ENCODE measurements around a stretch of chr15.

- PRO-cap, 2 experiments: no peak in any of the 2 experiments
Measured at GRCh38 chr15:94377528-94378139, 146.3 kb downstream of the MCTP2 start.

DNA sequence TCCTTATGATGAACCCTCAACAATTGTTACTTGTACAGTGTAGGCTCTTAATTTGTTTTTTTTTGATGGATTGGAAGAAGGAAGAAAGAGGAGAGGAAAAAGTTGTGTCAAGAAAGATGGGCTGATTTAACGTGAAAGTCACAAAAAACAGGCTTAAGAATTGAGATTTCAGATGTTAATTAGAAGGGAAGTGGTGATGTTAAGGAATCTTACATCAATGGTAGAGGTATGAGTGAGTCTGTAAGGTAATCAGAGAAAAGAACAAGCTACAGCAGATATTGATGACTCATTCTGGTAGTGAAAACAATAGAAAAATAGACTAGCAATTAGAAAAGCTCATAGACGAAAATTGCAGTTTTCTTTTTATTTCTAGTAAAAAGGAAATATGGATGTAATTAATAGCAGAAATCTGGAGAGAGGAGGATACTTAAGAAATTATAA is 559.6 kb downstream of the MCTP2 start:
- PRO-cap, 2 experiments: no peak in any of the 2 experiments

DNA sequence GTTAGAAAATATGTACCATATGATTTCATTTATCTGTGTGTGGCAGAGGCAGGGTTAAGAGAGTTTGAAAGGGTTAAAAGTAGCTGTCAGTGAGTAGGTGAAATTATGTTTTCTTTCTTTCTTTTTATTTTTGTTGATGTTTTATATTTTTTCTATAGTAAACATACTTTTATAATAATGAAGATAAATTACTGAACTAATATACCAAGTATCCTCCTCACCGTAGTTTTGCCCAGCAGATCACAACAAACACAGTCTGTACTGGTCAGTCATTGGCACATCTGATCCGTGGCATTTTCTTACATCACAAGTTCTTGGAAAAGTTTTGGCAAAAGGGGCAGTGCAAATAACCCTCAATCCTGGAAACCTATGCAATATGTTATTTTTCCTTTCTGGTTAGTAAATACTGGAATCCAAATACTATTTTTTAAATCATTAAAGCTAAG is 733.9 kb downstream of the MCTP2 start:
- PRO-cap, 2 experiments: no peak in any of the 2 experiments

DNA sequence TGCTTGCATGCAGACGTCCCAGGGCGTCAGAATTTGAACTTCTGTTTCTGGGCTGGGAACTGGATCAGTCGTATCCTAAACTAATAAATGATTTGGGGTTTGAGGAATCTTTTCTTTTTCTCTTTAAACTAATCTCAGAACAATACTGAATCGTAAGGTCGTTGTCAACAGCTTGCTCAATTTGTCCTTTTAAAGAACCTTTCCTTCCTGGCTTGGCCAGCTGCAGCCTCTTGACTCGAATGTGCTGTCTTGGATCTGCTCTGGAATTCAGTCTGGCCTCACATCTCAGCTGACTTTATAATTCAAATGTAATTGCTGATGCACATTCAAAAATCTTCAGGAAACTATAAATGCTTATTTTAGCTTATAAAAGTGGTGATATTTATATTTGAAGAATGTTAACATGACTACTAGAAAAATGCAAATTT is 1035.0 kb downstream of the MCTP2 start:
- PRO-cap, 2 experiments: peak in 1 of 2 experiments; most common minus-strand start position 241 of the sequence (in 1)

GRCh38 chr15:95365509-95366597 is 964.6 kb upstream of the NR2F2 start:
- PRO-cap, 2 experiments: no peak in any of the 2 experiments

- PRO-cap, 2 experiments: peak in 1 of 2 experiments; most common plus-strand start chr15:95458944 (in 1); most common minus-strand start chr15:95458852 (in 1)
Measured at GRCh38 chr15:95458606-95459226, 871.8 kb upstream of the NR2F2 start.

GRCh38 chr15:95471096-95471663 is 859.3 kb upstream of the NR2F2 start:
- PRO-cap, 2 experiments: no peak in any of the 2 experiments

DNA sequence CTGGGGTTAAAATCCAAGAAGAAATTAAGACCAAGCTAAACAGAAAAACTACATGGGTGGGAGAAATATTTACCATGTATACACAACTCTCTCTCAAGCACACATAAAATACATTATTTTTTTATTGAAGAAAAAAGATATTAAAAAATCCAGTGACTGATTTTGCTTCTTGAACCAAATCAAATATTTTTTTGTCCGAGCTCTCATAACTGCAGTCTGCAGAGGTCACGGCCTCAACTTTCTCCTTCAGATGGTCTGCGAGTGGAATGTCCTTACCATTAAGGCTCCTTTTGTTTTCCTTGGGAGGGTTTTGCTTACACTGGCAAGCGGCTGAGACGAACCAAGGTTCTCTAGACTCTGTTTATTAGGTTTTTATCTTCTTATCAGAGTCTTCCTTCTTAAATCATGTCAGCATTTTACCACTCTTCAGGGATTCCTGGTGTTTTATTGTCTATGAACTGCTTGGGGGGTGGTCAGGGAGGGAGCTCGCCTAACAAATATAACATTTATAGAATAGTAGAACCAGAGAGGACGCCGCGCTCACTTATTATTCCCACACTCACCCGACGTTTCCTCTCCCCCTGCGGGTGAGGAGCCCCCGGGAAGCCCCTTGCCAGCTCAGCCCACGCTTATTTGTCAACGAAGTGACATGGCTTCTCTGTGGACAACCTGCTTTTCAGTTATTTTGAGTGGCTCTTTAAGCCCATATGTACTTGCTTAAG is 773.6 kb upstream of the NR2F2 start:
- PRO-cap, 2 experiments: no peak in any of the 2 experiments

DNA sequence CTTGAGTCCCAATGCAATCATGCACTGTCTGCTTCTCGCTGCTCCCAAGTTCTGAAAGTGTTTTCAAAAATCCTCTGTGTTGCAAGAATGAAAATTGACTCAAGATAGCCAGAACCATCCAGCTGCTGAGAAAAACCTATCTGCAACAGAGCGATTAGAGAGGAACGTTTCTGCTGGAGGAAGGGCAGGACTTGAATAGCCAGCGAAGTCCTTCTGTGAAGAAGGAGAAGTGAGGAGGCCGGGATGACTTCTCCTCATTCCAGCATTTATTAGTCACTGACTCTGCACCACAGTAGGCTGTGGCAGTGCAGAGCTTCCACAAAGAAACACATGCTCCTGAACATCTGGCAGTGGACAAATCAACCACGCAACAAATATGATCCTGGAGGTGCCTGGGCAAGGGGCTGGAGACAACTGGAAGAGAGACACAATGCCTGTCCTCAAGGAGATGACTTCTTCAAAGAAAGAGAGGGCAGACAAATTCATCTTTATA is 358.2 kb upstream of the NR2F2 start:
- PRO-cap, 2 experiments: no peak in any of the 2 experiments

DNA sequence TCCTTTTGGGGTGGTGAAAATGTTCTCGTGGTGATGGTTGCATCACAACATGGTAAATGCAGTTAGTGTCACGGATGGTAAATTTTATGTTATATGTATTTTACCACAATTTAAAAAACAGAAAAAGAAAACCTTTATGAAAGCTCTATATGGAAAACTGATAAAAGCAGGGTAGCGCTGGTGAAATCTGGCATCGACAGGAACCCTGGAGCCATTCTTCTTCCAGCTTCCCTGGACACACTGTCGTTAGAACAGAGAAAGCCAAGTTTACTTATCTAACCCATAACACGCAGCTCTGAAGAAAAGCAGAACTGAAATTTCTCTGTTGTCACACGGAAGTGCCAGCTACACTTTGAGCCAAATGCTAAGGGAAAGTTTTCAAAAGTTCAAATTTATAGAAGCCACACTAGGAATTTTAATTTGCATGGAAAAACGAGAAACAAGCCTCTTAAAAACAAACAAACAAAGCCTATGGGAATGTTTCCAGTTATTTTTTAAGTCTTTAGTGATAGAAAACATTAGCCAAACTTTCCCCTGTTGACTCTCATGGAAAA is 287.6 kb upstream of the NR2F2 start:
- PRO-cap, 2 experiments: no peak in any of the 2 experiments

DNA sequence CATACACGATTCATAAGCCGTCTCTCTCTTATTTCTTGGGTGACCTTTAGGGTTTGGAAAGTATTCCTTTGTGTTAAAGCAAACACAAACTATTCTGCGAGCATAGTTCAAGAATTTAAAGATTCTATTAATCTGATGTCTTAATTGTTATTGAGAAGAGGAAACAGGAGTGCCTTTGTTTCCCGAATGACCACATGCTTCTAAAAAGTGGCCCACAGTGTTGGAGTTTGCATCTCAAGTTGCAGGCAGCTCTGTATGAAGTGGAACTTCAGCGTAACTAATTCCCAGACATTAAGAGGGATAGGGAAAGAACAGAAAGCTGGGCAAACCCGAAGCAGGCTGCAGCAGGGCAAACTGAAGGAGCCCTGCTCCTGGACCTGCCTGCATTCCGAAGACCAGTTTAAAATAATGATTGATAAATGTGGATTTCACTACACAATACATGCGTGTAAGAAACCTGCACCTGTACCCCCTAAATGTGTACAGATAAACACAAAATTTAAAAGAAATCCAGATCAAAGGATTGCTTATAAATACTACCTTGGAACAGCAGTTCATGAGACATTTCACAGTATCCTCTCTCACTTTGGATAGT is 163.6 kb upstream of the NR2F2 start:
- PRO-cap, 2 experiments: no peak in any of the 2 experiments

DNA sequence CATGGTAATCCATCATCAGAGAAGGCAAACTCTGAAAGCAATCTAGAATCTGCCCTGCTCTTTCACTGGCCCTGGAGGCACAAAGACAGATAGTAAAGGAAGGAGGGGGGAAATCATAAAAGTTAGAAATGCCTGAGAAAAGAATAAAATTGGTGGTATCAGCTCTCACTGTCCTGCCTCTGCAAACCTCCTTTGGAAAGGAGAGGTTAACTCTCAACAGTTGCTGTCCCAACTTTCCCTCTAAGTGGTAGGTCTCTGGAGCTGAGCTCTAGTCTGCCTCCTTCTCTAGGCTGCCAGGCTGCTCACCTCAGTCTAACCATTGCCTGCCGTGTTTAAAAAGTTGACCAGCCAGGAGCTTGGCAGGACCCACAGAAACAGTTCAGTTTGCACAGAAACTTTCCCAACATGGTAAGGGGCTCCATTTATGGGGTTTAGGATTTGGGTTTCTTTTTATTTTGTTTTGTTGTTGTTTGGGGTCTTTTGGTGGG is 13.3 kb upstream of the NR2F2 start:
- PRO-cap, 2 experiments: peak in 1 of 2 experiments; most common plus-strand start position 271 of the sequence (in 1)

DNA sequence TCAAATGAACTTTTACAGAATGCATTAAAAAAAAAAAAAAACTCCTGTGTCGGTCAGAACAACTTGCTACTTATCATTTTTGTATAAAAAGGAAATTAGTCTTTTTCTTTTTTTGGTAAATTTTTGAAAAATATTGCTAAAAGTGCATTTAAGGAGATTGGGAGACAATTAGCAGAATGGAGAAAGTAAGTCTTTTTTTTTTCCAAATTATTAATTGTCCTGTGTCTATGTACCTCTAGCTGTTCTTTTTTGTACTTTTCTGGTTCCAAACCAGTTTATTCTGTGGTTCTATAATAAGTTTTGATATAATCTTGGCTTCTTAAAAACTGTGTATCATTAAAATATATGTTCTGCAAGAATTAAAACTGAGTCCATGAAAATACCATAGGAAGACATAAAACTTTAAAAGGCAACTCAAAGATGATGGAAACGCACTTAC is 7.3 kb downstream of the NR2F2 start:
- PRO-cap, 2 experiments: no peak in any of the 2 experiments

DNA sequence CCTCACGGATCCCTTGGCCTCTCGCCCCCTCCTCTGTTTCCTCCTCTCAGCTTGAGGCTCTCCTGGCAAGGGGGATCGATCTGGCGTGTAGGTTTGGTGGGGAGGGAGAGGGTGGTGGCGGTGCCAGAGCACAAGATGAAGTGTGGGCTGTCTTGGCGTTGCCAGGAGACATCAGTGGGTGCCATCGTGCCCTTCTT is 14.2 kb downstream of the NR2F2 start:
- PRO-cap, 2 experiments: no peak in any of the 2 experiments

GRCh38 chr15:96346086-96346528 is 15.6 kb downstream of the NR2F2 start:
- PRO-cap, 2 experiments: peak in 1 of 2 experiments; most common minus-strand start chr15:96346222 (in 1)

- PRO-cap, 2 experiments: peak in 2 of 2 experiments; most common plus-strand start chr15:96359927 (in 1); most common minus-strand start chr15:96359782 (in 1)
Measured at GRCh38 chr15:96359652-96360556, 29.4 kb downstream of the NR2F2 start.

GRCh38 chr15:96362362-96362758 is 31.9 kb downstream of the NR2F2 start:
- PRO-cap, 2 experiments: no peak in any of the 2 experiments

DNA sequence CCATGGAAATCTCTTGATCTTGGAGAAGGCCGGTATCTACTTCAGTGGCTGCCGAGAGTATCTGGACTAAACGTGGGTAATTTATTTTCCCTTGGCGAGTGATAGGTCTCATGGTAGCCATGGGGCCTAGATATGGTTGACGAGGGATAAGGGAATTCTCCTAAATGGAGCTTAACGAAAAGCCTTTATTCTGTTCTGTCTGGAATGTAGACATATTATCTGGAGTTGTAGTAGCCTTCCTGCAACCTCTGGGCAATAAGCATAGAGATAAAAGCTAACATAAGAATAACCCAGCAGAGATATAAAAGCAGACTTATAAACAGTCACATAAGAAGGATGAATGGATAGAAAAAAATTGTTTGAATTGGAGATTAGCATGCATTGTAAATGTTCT is 281.3 kb upstream of the ARRDC4 start:
- PRO-cap, 2 experiments: no peak in any of the 2 experiments

DNA sequence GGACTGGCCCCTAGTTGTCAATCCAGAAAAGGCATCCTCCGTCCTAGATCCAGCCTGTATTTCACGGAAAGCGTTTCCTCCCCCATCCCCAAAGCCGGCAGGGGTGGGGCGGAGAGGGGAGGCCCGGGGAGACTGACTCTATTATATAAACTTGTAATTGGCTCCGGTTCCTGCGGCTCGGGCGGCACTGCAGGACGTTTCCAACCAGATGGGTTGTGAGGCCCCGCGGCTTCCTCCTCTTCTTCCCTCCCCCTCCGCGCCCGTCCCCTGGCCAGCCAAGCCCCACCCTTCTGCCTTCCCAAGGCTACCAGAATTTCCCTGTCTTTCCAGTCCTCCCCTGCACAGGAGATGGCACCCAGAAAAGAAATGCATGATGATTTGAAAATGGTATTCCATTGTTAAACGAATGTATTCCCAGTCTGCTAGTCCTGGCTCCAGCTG is 99.7 kb upstream of the IGF1R start:
- PRO-cap, 2 experiments: peak in 2 of 2 experiments; most common minus-strand start position 215 of the sequence (in 1)

- PRO-cap, 2 experiments: no peak in any of the 2 experiments
Measured at GRCh38 chr15:98647842-98647993, 621 bp upstream of the IGF1R start.